A375 (cell line): ENCODE data around the gene CDHR3.

GRCh38 chr7:105011537-105012315, 2.3 kb upstream of the KMT2E start:
- RAMPAGE, long total RNA, result no peak

GRCh38 chr7:105013119-105014166, 562 bp upstream of the KMT2E start:
- RAMPAGE, long total RNA, result no peak

DNA sequence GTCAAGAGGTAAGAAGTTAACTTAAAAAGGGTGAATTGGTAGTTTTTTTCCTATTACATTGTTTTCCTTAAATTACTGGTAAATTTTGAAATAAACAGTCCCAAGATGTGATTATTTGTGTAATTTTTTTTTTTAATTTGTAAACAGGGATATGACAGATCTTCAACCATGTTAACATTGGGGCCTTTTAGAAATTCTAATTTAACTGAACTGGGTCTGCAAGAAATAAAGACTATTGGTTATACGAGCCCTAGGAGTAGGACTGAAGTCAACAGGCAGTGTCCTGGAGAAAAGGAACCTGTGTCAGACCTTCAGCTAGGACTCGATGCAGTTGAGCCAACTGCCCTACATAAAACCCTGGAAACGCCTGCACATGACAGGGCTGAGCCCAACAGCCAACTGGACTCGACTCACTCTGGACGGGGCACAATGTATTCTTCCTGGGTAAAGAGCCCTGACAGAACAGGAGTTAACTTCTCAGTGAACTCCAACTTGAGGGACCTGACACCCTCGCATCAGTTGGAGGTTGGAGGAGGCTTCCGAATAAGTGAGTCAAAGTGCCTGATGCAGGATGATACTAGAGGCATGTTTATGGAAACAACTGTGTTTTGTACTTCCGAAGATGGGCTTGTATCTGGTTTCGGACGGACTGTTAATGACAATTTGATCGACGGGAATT, 93.3 kb downstream of the KMT2E start:
- RAMPAGE, long total RNA, result no peak

DNA sequence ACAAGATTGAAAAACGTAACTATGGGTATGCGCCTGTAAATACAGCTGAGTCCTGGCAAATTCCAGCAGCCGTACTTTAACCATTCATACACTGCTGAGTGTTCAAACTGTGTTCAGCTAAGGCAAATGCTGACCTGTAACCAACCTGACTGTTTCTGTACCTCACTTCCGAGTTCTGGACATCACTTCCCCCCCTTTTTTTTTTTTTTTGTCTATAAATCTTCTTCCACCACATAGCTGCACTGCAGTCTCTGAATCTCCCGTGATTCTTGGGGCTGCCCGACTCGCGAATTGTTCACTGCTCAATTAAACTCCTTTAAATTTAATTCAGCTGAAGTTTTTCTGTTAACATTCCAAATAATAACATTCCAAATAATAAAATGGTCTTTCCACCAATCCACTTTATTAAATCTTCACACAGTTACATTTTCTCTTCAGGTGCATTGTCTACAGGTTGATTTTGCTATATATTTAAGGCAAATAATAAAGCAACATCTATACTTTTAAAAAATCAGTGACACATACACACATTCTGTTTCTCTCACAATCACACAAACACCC, 69.0 kb downstream of the SRPK2 start:
- RAMPAGE, long total RNA, result no peak

- RAMPAGE, long total RNA, result no peak
Measured at GRCh38 chr7:105376997-105377716, 11.6 kb downstream of the SRPK2 start.

DNA sequence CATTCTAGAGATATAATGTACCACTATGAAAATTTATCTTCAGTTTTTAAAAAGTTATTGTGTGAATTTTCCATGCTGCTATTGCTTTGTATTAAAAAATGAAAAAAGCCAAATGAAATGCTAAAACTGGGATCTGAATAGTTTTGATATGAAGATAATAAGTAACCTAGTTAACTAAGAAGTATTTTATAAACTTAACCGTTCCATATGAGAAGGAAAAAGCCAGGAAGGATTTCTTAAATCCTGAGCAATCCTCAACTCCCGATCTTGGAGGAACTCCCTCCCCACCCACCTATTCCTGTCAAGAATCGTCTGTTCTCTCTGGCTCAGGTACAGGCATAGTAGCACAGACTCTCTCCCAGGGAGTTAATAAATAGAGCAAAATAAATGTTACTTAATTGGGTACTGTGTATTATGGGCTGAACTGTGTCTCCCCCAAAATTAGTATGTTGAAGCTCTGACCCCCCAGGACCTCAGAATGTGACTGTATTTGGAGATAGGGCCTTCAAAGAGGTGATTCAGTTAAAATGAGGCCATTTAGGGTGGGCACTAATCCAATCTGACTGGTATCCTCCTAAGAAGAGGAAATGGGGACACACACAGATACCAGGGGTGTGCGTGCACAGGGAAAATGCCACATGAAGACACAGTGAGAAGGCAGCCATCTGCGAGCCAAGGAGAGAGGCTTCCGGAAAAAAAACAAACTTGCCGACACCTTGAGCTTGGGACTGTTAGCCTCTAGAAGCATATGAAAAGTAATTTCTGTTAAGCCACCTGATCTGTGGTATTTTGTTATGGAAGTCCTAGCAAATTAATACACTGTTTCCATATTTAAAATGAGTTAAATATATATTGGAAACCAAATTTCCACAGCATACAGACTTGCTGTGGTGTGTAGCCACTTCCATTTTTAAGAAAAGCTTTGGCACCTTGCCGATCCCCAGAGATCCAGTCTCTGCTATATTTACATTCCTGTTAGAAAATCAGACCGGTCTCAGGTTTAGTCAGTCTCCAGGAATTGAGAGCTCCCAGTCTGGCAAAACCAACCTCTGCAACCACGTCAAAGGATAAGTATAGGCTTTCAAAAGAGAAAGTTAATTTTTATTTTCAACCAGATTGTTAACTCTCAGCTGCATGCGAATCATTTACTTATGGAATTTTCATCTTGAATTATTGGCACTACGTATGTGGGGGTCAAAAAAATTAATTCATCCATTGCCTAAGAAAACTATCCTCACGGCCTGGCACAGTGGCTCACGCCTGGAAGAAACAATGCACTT, 28.5 kb downstream of the PUS7 start:
- RAMPAGE, long total RNA, result no peak

- RAMPAGE, long total RNA, result no peak
Measured at GRCh38 chr7:105678754-105679582, 97.7 kb upstream of the EFCAB10 start.

DNA sequence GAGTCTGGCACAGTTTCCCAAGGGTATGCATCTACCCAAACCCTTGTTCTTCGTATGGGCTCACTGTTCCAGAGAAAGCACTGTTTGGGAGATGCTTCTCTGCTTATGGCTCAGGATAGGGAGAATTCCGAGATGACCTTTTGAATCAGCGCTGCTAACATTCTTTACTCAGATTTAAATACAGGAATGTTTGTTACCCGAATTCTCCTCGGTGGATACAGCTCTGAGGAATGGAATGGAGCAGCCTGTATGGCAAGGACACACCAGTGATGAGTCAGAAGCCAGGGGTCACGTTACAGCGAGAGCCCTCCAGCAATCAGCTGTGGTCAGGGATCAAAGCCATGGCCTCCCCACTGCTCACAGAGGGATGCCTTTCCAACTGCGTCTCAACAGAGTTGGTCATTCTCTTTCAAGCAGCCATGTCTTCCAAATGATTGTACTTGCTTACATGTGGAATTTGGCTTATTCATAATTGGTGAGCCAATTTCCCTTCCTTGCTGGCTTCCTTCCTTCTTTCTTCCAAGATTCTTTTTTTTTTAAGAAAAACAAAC, 100.4 kb downstream of the ATXN7L1 start:
- RAMPAGE, long total RNA, result no peak

DNA sequence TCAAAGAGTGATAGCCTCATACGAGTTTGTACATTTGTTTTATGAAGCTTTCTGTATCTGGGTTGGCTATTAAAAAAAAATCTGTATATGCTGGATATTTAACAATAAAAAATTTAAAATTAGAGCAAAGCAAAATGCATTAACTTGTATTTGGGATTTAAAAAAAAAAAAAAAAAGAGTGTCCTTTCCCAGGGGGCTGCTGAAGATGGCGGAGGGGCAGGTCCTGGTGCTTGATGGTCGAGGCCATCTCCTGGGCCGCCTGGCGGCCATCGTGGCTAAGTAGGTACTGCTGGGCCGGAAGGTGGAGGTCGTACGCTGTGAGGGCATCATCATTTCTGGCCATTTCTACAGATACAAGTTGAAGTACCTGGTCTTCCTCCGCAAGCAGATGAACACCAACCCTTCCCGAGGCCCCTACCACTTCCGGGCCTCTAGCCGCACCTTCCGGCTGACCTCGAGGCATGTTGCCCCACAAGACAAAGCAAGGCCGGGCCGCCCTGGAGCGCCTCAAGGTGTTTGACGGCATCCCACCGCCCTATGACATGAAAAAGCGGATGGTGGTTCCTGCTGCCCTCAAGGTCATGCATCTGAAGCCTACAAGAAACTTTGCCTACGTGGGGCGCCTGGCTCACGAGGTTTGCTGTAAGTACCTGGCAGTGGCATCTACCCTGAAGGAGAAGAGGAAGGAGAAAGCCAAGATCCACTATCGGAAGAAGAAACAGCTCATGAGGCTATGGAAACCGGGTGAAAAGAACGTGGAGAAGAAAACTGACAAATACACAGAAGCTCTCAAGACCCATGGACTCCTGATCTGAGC, 56.9 kb downstream of the ATXN7L1 start:
- RAMPAGE, long total RNA, result no peak

GRCh38 chr7:105823006-105823895, 53.1 kb downstream of the ATXN7L1 start:
- RAMPAGE, long total RNA, result no peak

GRCh38 chr7:105962714-105963438, at the start of gene CDHR3:
CDHR3 (plus strand) TSS chr7:105963264.
- RAMPAGE, long total RNA, result no peak

- RAMPAGE, long total RNA, result no peak
Measured at GRCh38 chr7:106069918-106070570, 42.1 kb downstream of the SYPL1 start.

GRCh38 chr7:106074240-106074775, 37.8 kb downstream of the SYPL1 start:
- RAMPAGE, long total RNA, result no peak

GRCh38 chr7:106251314-106251747, 33.5 kb downstream of the NAMPT start:
- RAMPAGE, long total RNA, result no peak

DNA sequence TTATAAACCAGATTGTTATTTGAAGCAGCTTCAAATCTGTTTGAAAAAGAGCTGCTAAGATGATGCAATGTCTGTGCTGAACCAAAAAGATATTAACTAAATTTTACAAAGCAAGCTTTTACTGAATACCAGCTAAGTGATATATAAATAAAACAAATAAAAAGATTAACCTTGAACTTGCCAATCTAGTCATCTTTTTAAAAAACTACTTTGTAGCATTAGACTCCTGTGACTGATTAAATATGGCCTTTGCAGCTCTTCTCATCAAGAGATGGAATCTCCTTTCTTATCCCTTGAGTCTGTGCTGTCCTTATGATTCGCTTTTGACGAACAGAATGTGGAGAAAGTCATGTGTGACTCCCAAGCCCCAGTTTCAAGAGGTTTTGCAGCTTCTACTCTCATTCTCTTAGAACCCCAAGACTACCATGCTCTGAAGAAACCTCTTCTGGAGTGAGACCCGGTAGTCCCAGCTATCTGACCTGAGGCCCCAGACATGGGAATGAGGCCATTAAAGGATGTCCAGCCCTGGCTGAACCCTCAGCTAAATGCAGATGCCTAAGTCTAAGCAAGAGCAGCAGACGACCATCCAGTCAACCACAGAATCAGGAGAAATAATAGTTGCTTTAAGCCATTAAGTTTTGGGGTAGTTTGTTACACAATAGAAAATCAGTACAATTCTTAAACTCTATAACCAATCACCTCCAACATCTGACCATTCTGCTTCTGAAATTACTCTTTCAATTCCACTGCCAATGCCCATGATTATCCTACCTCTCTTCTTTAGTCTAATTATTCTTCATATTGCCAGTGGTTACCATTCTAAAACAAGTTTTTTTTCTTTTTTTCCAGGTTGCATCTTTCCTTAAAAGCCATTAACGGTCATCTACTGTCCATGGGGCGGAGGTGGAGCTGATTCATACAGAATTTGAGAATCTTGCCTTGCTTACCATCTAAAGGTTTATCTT, 14.2 kb downstream of the NAMPT start:
- RAMPAGE, long total RNA, result no peak

GRCh38 chr7:106276386-106276923, 8.3 kb downstream of the NAMPT start:
- RAMPAGE, long total RNA, result no peak

DNA sequence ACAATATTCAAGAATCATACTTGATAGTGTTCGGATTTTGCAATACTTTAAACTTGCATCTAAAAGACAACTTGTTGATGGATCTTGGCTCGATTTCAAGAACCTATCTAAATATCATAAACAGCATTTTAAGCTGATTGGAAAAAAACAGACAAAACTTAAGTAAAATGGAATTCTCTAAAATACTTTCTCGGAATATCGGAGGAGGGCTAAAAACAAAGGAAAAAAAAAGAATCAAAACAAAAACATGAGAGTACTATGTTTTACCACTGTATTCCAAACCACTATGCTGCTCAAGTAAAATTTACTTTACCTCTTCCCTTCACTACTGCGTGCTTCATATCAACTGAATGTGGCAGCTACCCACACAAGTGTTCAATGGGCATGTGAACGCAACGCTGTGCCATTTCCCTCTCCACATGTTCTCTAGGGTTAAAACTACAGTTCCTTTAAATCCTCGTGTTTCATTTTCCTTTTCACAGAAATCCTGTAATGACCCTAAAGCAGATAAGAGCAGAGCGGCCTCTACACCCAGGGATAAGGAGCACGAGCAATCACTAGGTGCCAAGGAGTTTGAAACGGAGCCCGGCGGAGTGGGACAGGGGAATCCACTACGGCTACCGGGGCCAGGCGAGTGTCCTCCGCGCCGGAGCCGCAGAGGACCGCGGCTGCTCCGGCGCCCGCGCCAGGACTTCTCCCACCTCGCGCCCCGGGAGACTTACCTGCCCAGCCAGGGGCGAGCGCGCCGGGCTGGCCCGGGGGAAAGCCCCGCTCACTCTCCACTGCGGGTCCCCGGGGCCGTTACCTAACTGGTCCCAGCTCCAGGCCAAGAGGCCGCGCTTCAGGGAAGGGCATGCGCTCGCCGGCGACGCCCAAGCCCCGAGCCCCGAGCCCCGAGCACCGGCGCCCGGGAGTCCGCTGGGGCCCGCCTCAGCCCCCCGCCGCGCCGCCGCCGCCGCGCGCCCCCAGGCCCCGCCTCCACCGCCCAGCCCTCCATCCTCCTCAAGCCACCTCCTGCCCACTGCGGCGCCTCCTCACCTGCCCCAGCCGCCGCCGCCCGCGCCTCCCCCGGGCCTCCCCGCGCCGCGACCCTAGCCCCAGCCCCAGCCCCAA, 801 bp downstream of the NAMPT start:
- RAMPAGE, long total RNA, result no peak

DNA sequence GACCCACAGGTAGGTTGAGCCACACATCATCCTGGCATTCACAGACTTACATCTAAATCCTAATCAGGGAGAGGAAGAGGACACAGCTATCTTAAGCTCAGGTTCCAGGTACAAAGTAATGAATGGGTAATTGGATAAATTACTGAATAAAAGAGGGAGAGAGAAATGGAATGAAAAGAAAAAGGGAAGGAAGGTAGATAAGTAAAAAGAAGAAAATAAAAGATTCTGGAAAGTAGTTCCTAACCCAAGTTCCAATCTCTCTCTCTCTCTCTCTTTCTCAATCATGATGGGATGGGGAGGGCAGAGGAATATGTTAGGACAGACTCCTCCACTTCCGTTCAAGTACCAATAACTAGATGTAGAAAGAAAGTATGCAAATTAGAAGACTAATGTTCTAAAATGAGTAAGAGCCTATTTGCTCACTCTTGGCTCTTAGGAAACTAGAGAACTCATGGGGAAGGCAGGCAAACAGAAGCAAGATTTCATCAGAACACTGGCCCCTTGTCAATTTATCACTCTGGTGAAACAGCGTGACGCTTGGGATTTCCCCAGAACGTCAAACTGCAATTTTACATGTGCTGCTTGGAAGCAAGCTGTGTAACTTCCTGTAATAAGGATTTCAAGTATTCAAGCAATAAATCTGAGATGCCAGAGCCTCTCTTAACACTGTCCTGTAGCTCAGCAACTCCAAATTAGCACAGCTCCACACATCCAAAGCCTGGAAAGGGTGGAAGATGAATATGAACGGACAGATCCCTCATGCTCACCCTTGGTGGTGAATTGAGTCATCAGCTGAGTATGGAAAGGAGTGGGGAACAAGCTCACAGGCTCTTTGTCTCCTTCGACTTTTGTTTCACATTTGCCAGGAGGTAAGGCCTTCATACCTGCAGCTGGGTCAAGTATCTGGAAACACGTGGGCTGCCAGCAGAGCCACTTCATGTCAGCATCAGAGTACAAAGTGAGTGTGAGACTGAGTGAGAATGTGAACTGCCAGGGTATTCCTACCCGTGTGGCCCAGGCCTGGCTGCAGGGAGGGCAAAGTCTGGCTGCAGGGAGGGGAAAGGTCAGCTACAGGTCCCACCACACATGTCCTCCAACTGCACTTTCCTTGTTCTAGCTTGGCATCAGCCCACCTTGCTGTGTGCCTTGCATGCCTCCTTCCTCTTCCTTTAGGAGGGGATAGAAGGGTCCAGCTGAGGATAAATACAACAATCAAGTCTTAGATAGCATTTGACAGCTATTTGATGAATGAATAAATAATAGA, 140.3 kb upstream of the NAMPT start:
- RAMPAGE, long total RNA, result no peak

GRCh38 chr7:106448764-106449686, 164.2 kb upstream of the NAMPT start:
- RAMPAGE, long total RNA, result no peak

DNA sequence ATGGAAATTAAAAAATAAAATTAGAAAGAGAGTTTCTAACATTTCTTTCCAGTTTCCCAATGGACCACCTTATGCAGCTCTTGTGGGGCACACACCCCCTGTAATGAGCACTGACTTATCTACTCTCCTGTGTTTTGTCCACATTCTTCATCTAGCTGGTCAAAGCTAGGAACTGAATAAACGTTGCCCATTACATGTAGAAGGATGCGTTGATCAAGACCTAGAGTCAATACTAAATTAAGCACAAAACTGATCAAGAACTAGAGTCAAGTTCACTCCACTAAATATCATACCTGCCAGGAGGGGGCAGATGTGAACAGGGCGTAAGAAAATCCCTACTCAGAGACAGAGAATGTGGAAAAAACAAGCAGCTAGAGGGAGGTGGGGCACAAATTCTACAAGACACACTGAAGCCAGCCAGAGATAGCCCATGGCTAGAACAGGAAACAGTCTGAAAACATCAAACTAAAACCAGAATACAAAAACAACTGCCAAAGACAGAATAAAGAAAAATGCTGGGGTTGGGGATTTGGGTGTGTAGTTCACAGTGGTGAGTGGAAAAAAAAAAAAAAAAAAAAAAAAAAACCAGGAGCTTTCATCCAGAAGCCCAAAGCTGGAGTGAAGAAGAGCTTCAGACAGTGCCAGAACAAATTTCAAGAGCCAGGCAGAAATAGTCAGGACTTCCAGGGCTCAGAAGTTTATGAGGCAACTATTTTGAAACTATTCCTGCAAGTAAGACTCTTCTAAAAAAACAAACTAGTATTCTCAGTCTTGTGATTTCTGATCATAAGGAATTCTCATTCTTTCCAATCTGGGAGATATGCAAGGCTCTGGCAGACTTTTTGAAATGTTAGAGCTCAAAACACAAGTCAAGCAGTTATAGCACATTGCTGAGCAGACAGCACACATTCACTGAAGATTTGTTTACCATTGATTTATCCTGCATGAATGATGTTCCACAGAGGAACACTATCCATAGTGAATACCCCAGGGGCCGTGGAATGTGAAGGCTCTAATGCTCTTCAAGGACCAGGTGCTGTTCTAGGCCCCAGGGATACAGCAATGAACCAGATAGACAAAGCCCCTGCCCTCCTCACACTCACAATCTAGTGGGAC, 118.2 kb downstream of the CCDC71L start:
- RAMPAGE, long total RNA, result no peak